Thyroid gland (tissue), 7 donors: ENCODE data around the genes MRPS34 and BRICD5.

DNA sequence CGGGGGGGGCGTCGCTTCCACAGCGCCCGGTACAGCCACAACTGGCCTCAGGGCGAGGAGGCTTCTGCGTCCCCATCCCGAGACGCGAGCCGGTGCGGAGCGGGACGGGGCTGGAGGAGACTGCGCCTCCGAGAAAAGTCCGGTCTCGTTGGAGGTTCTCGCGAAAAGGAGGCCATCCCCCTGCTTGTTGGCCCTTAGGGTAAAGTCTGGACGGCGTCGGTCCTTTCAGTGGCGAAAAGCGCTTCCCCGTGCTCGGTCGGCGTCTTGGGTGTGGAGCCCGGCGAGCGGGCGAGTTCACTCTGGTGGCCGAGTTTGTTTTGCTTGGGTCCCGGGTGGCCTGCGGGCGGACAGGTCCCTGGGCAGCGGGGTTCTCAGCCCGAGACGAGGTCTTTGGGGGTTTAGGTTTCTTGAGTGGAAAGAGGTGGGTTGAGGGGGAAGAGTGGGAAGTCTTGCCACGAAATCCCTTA, 606 bp downstream of the CRAMP1 start:
- PRO-cap, 2 experiments = no peak in any of the 2 experiments
- RAMPAGE, long total RNA, 5 experiments = no peak in any of the 5 experiments

DNA sequence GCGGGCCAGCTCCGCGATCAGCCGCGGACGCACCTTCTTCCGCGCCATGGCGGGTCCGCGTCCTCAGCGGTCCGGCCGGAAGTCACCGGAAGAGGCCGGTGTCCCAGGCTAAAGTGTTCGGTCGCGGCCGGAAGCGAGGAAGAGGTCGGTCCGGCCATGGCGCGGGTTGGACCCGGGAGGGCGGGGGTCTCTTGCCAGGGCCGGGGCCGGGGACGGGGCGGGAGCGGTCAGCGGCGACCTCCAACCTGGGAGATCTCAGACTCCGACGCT, at the start of gene MRPS34:
MRPS34 (minus strand) TSS at position 63 of the 270 bp plus-strand sequence.
- PRO-cap, 2 experiments = peak in 2 of 2 experiments; most common plus-strand start position 141 of the sequence (in 2); most common minus-strand start position 48 of the sequence (in 2)
- RAMPAGE, long total RNA, 5 experiments = start-site peak on the minus strand in 1 of 5 experiments, centred at position 74 of the sequence, 18 reads per replicate

GRCh38 chr16:1781495-1782269, 689 bp downstream of the SPSB3 start:
- PRO-cap, 2 experiments = no peak in any of the 2 experiments
- RAMPAGE, long total RNA, 5 experiments = no peak in any of the 5 experiments

GRCh38 chr16:1816696-1817446, 9.8 kb downstream of the HAGH start:
- PRO-cap, 2 experiments = no peak in any of the 2 experiments
- RAMPAGE, long total RNA, 5 experiments = no peak in any of the 5 experiments

DNA sequence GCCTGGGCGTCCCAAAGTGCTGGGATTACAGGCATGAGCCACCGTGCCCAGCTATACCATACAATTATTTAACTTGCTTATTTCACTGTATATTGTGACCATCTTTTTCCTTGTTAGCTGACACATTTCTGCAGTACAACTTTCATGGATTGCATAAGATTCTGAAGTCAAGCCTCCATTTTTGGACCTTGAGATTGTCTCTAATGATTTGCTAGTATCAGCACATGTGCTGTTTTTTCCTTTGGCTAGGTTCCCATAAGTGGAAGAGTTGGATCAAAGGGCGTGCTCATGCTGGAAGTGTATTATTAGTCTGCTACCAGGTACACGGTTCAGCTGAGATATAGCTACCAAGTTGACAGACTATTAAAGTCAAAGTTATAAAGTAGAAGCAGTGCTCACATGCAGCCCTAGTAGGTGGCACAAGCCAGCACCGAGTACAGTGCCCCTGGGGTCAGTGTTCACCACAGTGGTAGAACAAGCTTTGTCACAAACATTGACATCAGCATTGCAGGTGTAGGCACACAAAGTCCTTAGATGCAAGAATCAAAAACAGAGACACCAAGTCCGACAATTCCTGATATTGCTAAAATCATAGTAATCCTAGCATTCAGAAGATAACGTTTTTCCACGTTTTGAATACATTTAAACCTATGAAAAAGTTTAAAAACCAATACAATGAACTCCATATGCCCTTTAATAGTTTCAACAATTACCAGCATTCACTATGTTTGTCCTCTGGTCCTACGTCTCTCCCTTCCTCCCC, 3.3 kb downstream of the FAHD1 start:
- PRO-cap, 2 experiments = no peak in any of the 2 experiments
- RAMPAGE, long total RNA, 5 experiments = no peak in any of the 5 experiments

DNA sequence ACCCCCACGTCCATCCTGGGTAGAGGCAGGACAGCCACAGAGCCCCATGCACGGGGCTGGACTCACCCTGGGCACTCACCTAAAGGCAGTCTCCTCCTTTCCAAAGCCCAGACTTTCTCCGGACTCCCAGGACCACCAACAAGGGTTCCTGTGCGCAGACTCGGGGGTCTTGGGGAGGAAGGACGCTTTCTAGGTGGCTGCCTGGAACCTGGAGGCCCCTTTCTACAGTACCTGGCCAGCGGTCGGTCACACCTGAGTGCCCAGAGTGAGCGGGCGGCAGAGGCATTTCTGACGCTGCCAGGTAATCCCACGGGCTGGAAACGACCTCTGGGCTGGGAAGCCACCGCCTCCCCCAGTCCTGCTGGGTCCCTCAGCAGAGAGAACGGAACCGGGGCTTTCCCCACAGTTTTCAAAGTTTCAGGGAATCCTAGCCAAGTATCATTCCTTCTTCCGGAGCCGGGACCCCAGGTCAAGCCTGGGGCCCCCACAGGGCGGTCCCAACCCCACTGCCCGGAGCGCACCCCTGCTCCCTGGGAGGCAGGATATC, 854 bp downstream of the HS3ST6 start:
- PRO-cap, 2 experiments = no peak in any of the 2 experiments
- RAMPAGE, long total RNA, 5 experiments = no peak in any of the 5 experiments

DNA sequence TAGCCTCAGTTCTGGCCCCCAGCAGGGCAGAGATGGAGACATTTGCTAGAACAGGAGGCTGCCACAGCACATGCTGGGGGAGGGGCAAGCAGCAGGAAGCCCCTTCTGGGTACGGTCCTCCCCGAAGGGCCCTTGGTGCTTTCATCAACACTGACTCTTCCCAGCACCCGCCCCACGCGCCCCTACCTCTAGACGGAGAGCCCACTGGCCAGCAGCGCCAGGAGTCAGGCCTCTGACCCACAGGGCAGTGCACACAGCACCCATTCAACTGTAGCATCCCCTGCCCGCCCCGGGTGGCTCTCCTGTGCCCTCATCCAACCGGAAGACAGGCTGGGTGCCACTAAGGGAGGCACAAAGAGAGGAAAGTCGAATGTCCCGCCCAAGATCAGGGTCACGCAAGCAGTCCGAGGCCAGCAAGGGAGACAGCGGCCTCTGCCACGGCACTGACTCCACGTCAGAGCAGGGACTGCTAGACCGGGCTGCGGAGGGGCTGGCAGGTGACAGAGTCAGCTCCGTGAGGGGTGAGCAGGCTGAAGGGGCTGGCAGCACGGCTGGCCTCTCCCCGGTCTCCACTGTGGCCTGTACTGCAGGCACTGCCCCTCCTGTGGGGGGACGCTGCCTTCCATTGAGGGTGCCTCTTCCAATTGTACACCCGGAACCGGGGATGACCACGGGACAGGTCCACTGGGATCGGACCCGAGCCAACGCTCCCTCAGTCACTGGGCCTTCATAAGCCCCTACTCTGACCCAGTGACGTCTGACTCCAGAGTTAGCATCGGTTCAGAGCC, 9.8 kb downstream of the MSRB1 start:
- PRO-cap, 2 experiments = no peak in any of the 2 experiments
- RAMPAGE, long total RNA, 5 experiments = no peak in any of the 5 experiments

DNA sequence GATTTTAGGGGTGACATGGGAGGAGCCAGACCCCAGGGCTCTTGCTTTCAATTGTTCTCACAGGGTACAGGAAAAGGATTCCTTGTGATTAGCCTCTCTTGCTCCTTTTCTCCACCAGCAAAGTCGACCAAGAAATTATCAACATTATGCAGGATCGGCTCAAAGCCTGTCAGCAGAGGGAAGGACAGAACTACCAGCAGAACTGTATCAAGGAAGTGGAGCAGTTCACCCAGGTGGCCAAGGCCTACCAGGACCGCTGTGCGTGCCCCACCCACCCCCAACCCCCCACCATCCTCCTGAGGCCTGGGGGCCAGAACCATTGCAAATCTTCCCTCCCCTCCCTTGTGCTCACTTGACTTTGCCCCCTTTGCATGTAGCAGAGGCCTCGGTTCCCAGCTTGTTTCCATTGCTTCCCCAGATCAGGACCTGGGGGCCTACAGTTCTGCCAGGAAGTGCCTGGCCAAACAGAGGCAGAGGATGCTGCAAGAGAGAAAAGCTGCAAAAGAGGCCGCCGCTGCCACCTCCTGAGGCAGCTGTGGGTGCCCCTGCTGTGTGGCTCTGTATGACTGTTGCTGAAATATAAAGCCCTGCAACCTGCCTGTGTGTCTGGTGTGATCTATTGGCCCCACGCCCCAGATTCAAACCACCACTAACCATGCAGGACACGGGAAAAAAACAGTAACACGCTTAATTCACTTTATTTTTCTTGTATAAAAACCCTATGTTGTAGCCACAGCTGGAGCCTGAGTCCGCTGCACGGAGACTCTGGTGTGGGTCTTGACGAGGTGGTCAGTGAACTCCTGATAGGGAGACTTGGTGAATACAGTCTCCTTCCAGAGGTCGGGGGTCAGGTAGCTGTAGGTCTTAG, 2.3 kb downstream of the NDUFB10 start:
- PRO-cap, 2 experiments = no peak in any of the 2 experiments
- RAMPAGE, long total RNA, 5 experiments = no peak in any of the 5 experiments

GRCh38 chr16:1963772-1964711, 584 bp downstream of the RPS2 start:
- PRO-cap, 2 experiments = no peak in any of the 2 experiments
- RAMPAGE, long total RNA, 5 experiments = start-site peak on the minus strand in 1 of 5 experiments, at chr16:1964495-1964538 at its widest, 66 reads per replicate

GRCh38 chr16:1996824-1997811, 7.3 kb downstream of the SYNGR3 start:
- PRO-cap, 2 experiments = no peak in any of the 2 experiments
- RAMPAGE, long total RNA, 5 experiments = no peak in any of the 5 experiments

DNA sequence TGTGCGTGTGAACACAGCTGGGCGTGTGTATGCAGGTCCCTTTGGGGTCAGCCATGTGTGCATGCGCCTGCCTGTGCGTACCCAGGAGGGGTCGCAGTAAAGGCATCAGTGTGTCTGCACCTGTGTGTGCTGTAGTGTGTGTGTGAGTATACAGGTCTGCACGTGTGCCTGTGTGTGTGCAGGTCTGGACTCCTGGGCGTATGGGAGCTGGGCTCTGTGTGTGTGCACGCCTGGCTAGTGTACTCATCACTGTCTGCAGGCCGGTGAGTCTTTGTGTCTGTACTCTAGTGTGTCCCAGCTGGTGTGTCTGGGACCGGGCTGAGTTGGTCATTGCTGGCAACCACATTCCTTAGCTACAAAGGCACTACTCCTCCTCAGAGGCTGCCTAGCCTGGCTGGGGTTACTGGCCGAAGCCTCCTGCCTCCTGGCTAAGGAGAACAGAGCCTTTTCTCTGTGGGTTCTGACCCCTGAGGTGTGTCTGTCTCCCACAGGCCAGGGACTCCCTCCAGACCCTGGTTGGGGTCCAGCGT, 933 bp downstream of the NHERF2 start:
- PRO-cap, 2 experiments = no peak in any of the 2 experiments
- RAMPAGE, long total RNA, 5 experiments = no peak in any of the 5 experiments

- PRO-cap, 2 experiments = no peak in any of the 2 experiments
- RAMPAGE, long total RNA, 5 experiments = no peak in any of the 5 experiments
Observed at GRCh38 chr16:2029843-2030288, 3.2 kb downstream of the NHERF2 start.

GRCh38 chr16:2085863-2086473, 38.2 kb downstream of the TSC2 start:
- PRO-cap, 2 experiments = no peak in any of the 2 experiments
- RAMPAGE, long total RNA, 5 experiments = no peak in any of the 5 experiments

DNA sequence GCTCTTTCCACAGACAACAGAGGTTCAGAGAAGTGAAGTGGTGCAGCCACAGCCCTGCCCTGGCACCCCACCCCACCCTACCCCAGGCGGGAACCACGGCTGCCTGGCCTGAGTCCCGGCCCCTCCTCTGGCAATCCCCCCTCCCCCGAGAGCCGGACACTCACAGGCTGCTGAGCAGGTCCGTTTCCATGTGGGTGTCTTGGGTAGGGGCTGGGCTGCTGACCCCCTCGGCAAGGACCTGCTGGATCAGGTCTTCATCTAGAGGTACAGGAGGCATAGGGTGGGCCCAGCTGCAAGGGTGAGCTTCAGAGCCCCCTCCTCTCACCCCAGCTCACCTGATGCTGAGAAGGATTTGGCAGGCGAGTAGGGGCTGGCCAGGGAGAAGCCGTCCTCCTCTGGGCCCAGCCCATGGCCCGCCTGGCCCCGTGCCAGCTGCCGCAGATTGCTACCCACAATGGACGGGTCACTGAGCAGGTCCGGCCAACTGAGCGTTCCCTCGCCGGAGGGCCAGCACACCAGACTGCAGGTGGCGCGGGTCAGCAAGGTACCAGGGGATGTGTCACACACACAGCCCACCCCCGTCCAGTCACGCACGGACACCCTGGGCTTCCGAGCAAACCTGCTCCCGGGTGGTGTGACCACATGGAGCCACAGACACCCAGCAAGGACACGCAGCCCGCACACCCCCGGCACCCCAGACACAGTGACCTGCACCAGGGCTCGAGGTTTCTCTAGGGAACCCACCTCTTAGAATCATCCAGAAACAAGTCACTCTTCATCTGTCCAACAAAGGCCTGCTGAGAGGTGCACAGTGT, 38.5 kb downstream of the PKD1 start:
- PRO-cap, 2 experiments = no peak in any of the 2 experiments
- RAMPAGE, long total RNA, 5 experiments = no peak in any of the 5 experiments

DNA sequence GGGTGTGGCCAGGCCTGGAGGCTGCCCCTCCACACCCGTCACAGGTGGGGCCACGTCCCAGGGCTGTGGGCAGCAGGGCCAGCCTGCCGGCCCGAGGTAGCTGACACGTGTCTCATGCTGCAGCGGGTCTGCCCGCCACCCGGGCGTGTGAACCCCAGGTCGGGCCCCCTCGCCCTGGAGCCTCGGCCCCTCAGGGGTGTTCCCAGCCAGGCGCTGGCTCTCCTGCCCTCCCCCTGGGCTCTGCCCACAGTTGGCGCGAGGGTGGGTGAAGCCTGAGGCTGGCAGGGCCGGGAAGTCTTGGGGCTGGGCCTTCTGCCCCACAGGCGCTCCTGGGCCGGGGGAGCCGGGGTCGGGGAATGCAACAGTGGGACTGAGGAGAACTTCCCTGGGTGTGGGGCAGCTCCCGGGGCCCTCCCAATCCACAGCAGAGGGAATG, 11.5 kb downstream of the PKD1 start:
- PRO-cap, 2 experiments = no peak in any of the 2 experiments
- RAMPAGE, long total RNA, 5 experiments = no peak in any of the 5 experiments

DNA sequence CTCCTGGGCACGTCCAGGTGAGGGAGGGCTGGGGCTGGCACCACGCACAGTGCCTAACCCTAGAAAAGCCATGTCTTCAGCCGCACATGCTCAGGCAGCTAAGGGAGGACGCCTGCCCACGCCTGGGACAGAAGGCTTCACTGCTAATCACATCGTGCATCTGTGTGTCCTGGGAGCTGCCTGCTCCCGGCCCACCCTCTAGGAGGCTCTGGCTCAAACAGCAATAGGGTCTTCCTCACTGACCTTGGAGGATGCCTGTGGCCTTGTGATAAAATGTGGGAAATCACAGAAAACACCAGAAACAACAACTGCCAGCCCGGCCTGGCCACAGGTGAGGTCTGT, 1.9 kb upstream of the TRAF7 start:
- PRO-cap, 2 experiments = peak in 1 of 2 experiments; most common plus-strand start position 93 of the sequence (in 1)
- RAMPAGE, long total RNA, 5 experiments = no peak in any of the 5 experiments

GRCh38 chr16:2154606-2154950, 1.0 kb upstream of the TRAF7 start:
- PRO-cap, 2 experiments = no peak in any of the 2 experiments
- RAMPAGE, long total RNA, 5 experiments = no peak in any of the 5 experiments

DNA sequence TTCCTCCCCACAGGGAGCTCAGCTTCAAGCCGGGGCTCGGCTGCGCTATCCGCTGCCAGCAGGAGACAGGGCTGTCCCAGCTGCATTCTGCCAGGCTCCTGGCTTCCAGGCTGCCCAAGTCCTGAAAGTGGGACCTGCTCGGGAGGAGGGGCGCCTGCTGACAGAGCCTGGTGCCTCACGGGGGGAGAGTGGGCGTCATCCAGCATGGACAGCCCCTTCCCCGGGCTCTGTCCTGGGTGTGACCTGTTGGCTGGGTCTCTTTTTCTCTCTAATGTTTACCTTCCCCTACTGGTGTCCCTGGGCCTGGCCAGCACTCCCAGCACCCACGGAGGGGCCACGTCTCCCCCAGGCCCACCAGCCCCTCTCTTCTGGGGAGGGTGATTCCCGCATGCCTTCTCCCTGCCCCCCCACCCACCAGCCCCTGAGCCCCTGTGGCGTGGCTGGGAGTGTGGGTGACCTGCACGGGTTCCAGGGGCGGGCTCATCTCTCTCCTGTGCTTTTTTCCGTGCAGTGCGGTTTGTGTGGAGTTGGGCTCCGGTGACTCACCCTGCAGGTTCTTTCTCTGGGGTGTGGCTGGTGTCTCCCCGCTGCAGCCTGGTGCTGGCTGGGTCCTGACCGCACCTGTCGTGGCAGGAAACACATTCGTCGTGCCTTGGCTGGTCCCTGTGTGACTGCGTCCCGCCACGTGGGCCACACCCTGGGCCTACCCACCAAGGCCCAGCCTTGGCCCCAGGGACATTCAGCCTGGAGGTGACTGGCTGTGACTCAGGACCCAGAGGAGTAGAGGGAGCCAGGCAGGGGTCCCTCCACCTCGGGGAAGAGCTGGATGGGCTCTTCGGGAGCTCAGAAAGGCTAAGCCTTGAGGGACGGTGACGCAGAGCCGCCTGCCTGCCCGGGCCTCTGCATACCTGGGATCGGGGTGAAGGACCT, 7.5 kb downstream of the TRAF7 start:
- PRO-cap, 2 experiments = no peak in any of the 2 experiments
- RAMPAGE, long total RNA, 5 experiments = no peak in any of the 5 experiments

- PRO-cap, 2 experiments = no peak in any of the 2 experiments
- RAMPAGE, long total RNA, 5 experiments = no peak in any of the 5 experiments
Observed at GRCh38 chr16:2210403-2211287, at the start of gene BRICD5. Gene BRICD5 (minus strand): TSS chr16:2210863.

- PRO-cap, 2 experiments = no peak in any of the 2 experiments
- RAMPAGE, long total RNA, 5 experiments = no peak in any of the 5 experiments
Observed at GRCh38 chr16:2284296-2284702, 16.4 kb upstream of the RNPS1 start.